Thoracic aorta endothelial cell (primary cell): ENCODE data around the genes TMEM225, OR10G8, OR8G1, OR8B2, VSIG2 and DDX25.

DNA sequence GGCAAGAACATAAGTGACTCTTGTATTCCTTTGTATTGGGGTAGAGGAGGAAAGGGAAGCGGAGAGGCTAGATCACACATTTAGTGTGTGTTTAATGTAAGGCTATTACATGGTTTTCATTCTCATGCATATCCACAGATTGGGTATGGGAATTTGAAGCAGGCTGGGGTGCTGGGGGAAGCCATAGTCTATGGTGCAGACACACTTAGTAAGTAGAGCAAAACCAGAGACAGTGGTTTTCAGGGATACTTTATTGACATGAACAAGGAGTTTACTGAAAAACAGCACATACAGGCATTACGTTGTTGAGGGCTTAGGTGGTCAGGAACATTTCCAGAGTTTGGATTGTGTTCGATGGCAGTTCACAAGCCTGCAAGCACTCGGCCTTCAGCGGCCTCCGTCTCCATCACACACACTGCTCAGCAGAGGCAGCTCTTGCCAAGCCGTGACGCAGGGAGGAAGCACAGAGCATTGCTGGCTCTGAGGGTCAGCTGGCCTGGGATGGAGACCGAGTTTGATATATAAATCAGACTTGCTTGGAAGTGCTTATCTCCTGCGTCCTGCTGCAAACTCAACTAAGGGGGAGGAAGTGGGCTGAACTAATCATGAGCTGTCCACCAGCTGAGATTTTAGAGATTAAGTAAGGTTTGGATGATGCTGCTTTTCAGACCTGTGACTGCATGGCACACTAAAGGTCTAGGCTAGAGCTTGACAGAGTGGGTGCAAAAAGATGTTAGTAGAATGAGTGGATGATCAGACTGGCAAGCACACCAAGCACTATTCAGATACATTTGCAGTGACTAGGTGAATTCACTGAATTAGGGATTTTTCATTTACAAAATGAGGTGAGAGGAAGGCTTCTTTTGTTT is 25.2 kb downstream of the SCN3B start:
- CAGE, long polyA plus RNA = no peak

GRCh38 chr11:123640926-123641431 is 13.4 kb downstream of the SCN3B start:
- CAGE, long polyA plus RNA = no peak

- CAGE, long polyA plus RNA = no peak
Measured at GRCh38 chr11:123885535-123885976, at the start of gene TMEM225. Gene TMEM225, minus strand, starts transcription at chr11:123885670.

GRCh38 chr11:124026495-124026892 is at the start of gene OR10G8:
Gene OR10G8, plus strand, starts transcription at chr11:124026798.
- CAGE, long polyA plus RNA = no peak

DNA sequence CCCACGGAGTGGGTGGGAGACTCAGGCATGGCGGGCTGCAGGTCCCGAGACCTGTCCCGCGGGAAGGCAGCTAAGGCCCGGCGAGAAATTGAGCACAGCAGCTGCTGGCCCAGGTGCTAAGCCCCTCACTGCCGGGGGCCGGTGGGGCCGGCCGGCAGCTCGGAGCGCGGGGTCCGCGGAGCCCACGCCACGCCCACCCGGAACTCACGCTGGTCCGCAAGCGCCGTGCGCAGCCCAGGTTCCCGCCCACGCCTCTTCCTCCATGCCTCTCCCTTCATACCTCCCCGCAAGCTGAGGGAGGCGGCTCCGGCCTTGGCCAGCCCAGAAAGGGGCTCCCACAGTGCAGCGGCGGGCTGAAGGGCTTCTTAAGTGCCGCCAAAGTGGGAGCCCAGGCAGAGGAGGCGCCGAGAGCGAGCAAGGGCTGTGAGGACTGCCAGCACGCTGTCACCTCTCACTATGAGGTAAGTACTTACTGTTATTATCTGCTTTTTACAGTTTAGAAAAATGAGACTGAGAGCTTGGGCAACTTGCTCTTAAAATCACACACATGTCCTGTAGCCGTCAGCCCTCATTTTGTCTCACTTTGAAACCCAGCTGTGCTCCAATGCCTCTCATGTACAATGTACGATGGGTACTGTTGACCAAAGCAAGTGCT is 12.2 kb upstream of the OR10D3 start:
- CAGE, long polyA plus RNA = no peak

- CAGE, long polyA plus RNA = no peak
Measured at GRCh38 chr11:124240979-124241387, at the start of gene OR8G1. Gene OR8G1, plus strand, starts transcription at chr11:124241095.

GRCh38 chr11:124384237-124384678 is at the start of gene OR8B2:
Gene OR8B2, minus strand, starts transcription at chr11:124384499.
- CAGE, long polyA plus RNA = no peak

GRCh38 chr11:124480928-124482205 is 35.9 kb upstream of the OR8B8 start:
- CAGE, long polyA plus RNA = no peak

GRCh38 chr11:124643247-124644261 is 20.9 kb downstream of the TBRG1 start:
- CAGE, long polyA plus RNA = no peak

DNA sequence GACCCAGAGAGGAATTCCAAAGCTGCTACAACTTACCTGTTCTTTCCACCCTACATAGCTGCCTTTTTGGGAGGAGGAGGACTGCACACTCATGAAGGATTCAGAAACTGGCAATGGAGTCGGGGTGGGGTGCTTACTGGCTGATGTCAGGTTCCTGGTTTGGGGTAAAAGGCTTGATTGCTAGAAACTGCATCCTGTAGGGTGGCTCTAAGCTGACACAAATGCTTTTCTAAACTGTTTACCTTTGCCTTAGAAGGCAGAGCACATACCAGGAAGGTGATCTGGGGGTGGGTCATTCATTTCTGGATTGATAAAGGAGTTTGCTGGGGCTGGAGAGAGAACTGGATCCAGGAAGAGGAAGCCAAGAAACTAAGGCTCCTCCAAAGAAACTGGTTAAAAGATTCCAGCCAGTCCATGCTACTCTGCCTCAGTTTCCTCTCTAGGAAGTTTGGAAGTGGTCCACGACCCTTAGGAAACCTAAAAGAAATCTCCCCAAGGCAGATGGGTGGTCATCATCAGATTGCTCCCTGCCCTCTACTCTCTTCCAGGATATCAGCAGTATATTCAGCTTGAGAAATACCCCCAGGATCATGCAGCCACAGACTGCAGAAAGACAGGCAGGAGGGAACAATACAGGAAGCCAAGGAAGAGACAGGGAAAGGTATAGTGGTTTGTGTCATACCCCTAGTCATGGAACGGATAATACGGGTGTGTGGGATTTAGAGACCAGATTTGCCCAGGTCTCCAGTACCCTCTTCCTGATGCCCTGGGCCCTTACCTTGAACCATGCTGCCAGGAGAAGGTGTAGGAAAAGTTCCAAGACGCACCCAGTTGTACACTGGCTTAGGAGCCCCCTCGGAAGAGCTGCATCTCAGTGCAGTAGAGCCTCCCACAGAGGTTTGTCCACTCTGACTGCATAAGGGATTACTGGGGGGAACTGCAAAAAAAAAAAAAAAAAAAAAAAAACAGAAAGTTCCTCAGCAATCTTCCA is 2.8 kb downstream of the VSIG2 start:
- CAGE, long polyA plus RNA = no peak

DNA sequence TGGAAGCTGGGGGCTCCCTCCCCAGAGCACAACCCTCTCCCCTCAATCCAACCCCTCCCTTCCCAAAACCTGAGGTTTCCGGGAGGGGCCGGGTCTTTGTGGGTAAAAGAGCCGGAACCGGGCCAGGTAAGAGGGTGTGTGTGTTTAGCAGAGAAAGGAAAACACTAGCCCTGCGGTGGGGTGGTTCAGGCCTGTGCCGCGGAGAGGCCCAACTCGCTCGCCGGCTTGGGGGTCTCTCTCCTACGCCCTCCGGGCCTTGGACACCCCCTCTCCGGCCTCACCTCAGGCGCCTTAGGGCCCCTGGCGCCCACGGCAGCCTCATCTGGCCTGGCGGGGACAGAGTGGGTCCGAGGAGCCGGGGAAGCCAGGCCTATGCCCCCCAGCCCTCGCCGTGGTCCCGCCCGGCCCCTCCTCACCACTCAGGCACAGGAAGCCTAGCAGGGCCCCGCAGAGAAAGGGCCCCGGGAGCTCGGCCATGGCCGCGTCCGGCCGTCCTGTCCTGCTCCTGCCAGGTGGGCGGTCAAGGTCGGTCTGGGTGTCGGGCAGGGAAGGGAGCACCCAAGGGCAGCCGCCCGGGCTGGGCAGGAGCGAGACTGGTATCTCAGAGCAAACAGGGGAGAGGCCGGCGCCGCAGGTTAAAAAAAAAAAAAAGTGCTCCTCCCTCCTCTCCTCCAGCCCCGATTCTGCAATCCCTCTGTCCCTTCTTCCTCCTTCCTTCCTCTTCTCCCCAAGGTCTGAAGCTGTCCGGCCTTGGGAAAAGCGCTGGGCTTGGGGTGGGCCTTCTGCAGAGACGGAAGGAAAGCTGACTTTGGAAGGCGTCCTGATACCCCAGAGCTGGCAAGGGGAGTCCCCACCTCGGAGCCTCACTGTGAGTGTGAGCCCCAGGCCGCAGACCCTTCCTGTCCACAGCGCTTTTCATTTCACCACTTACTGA is at the start of gene VSIG2:
Gene VSIG2 (minus strand): TSS at position 595 of the 934 bp plus-strand sequence.
- CAGE, long polyA plus RNA = no peak

- CAGE, long polyA plus RNA = no peak
Measured at GRCh38 chr11:124877131-124878182, 12.2 kb downstream of the ROBO3 start.

DNA sequence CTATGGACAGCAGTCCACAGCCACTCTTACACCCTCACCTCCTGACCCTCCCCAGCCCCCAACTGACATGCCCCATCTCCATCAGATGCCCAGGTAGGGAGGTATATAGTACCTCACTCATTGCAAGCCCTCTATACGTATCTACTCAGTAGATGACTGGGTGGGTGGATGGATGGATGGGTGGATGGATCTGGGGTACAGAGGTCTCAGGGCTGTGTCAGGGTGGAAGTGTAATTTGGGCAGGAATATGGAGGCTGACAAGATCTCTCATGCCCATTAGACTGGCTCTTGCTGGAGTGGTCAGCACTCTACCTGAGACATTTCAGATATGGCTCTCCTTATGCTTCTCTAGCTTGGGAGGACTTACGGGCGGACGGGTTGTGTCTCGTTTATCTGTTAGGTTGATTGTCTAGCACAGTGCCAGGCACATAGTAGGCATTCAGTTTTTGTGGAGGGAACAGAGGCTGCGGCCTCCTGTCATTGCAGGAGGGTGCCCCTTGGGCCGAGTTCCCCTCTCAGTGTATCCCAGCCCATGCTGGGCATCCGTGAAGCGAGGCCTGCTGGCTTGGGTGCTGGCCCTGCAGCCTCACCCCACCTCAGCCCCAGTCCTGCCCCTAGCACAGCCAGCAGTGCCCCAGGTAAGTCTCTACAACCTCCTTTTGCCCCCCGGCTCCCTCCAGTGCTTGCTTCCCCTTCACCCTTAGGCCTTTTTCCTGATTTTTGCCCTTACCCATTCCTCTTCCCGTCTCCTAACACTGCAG is 13.7 kb downstream of the ROBO3 start:
- CAGE, long polyA plus RNA = no peak

DNA sequence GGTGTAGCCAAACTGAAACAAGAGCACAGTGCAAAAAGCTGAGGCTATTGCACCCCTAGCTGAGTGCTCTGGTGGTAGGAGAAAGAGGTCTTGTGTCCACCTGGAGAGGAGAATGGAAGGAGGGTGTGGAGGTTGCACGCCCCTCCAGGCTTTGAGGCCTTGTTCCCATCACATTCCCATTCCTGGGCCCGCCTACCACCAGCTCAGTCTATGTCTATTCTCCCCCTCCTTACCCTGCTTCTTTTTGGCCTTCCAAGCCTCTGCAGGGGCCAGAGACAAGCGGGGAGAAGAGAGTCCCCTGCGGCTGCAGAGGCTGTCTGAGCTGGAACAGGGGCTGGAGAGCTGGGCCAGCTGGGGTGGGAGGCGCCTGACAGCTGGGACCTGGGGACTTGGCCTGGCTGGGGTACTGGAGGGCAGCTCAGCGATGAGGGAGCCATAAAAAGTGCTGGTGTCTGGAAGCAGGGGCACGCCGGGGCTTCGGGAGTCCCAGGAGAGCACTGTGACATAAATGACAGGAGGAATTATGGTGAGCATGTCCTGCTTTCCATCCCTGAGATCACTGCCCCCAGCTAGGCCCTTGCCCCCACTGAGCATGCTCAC is 6.5 kb downstream of the ROBO4 start:
- CAGE, long polyA plus RNA = no peak

DNA sequence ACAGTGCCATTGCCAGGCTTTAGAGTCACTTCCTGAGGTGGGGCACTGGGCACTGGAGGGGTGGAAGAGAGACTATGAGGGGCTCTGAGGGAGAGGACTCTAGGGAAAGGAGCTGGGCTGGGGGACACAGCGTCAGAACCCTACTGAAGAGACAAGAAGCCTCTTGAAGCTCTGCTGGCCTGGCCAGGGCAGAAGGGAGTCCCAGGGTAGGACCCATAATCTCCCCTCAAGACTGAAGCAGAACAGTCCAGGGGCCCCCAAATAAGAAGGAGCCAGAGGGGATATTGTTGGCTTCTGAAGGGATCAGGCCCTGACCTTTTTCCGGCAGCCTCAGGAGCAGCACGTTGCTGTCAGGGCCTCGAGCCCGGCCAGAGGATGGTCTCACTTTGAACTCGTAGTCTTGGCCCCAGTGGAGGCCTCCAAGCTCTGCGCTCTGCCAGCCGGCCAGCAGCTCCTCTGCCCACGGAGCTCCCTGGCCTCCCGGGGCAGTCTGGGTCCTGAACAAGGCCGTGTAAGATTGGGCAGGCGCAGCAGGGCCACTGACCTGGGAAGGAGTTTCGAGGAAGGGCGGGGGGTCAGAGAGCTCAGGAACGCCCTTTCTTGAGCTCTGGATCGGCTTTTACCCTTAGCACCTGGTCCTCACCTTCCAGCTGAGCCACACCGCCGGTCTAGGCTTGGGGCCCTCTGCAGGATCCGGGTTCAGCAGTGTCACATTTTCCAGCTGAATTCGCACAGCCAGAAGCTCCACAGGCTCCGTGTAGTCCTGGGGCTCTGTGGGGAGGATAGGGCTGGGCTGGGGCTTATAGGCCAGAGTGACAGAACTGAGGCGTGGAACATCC is 2.3 kb downstream of the ROBO4 start:
- CAGE, long polyA plus RNA = no peak

DNA sequence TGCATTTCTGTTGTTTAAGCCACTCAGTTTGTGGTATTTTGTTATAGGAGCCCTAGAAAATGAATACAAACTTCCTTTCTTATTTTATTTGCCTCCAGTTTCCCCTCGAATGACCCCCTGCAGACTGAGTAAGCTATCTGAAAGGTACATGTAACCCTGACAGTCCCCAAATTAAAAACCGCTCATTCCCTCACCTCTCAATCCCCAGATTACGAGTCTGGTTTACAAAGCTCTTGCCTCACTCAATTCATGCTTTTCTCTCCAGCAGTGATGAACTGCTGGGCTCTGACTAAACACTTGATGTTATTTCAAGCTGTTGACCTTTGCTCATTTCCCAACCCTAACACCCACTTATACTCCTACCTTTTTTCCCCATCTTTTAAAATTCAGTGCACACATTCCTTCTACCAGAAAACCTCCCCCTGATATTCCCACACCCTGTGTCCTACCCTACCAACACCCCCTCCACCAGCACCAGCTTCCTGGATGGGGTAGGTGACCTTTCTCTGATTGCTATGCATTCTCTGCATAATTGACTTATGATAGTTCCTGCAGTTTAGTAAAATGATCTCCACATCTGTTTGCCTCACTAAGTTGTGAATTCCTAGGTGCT is 1.1 kb downstream of the HEPACAM start:
- CAGE, long polyA plus RNA = no peak

- CAGE, long polyA plus RNA = no peak
Measured at GRCh38 chr11:125401639-125402141, 94.4 kb downstream of the FEZ1 start.

DNA sequence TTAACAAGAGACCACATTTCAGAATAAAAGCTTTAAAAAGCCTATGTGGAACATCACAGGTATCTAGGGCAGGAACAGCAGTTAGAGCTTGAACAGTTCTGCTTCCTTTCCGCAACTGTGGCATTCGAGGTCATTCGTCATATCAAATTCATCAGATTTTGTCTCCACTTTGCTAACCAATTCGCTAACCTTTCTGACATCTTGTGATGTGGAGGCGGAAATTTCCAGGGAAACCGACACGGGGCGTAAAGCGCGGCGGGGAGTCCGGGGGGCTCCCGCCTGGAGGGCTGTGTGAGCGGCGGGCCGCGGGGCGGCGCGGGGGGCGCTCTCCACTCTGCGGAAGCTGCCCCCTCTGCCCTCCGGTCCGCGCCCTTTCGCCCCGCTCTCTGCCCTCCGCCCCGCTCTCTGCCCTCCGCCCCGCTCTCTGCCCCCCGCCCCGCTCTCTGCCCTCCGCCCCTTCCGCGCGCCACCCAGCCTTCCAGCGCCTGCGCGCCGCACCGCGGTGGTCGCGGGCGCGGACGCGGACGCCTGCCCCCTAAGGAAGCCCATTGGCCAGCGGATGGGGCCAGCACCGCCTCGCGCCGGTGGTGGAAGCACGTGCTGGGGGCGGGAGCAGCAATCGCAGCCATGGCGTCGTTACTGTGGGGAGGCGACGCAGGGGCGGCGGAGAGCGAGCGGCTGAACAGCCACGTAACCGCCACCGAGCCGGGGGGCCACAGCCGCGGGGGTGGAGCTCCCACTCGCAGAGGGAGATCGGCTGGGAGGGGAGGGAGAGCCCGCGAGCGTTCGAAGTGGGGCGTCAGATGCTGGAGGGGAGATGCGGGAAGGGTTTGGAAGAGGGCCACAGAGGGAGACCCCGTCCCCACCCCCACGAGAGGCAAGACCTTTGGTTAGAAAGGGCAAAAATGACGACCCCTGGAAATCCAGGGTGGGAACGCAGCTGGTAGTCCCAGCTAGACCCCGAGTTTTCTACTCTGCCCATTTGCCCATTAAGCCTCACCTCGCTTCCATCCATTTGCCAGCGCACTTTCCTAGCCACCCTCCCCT is at the start of gene DDX25:
Gene DDX25 (plus strand): TSS at position 618 of the 1,047 bp plus-strand sequence.
- CAGE, long polyA plus RNA = no peak

- CAGE, long polyA plus RNA = no peak
Measured at GRCh38 chr11:125938717-125939389, 7.0 kb upstream of the VSIG10L2 start.

GRCh38 chr11:126059269-126059646 is 3.4 kb downstream of the CDON start:
- CAGE, long polyA plus RNA = no peak